ENCODE measurements around a stretch of chr11.

DNA sequence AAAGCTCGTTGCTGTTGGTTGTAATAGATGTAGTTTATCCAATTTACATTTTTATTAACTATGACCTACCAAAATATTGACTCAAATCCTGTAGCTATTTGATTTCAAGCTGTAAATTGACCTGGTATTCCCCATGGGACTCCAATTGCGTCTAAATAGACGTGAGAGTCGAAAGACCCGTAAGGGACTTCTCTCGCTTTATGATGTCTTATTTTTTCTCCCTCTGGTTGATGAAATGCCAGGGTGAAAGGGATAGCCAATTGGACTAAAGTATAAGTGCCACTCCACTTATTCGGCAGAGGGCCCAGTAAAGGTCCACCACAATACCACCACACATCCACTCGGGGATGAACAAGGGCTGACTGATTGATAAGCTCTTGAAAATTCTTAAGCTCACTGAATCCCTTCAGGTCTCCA is 91.1 kb downstream of the SLC36A4 start:
- RRBS = no CpG with 5 or more reads among the region's 8 CpGs

DNA sequence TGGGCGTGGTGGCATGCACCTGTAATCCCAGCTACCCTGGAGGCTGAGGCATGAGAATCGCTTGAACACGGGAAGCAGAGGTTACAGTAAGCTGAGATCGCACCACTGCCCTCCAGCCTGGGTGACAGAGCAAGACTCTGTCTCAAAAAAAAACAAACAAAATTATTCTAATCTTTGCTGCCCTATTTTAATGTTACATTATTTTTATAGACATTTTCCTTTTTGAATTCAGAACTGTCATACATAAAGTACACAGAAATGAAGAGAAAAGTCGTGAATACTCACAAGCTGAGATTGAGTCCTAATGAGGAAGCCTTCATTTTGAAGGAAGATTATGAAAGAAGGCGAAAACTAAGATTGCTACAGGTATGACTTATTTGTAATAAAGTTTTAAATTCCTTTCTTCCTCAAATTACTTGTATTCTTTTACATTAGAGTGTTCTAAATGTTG is 5.0 kb downstream of the CEP295 start:
- RRBS = no CpG with 5 or more reads among the region's 6 CpGs

DNA sequence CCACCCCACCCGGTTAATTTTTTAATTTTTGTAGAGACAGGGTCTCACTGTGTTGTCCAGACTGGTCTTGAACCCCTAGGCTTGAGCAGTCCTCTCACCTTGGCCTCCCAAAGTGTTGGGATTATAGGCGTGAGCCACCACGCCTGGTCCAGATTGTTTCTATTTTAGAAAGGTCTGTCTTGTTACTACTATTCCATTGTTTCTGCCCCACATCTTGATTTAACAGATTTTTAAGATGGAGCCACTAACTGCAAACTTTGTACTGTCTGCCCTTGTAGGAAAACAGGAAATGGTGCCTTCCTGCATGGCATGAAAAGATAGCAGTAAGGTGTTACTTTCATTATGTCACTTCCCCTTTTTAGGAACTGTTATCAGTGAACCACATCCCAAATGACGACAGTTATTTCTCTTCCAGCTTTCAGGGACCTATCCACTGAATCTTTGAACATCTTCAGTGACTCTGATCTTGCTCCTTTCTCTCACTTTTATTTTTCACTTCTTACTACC is 23.2 kb downstream of the TAF1D start:
- RRBS = no CpG with 5 or more reads among the region's 4 CpGs

DNA sequence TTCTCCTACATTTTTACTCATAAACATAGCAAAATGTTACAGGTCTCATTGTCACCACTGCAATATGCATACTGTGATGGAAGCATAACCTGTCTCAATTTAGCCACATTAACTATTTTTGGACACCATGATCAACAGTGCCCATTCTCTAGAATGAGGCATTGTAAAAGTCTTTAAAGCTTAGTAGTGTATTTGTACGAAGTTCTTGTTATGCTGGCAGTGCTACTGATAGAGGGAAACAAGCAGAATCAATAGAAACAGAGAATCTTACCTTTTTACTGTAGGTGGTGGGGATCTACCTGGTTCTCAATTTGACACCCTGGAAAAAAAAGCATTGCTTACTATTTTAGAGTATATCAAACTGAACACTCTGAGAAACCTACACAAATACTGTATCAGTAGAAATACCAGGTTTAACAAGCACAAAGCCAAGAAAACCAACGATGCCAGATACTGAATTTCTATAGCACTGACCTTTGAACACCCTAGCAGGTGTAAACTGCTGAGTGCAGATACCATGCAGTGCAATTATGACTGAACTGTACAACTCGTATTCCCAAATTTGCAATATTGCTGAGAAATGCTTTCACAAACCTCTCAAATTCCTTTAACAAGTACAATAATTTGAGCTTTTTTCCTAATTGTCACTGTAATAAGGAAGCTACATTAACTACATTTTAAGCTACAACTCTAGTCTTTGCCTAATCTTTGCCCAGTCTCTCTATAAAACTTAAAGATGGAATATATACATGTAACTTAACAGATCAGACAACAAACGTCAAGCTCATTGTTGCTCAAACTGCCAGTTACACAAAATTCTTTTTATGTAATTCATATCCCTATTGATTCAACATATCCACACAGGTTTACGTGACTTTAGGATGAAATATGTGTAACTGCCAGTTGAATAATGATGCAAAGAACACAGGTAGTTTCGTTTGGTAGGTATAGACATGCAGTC is 9.0 kb downstream of the TAF1D start:
- RRBS = no CpG with 5 or more reads among the region's 6 CpGs

DNA sequence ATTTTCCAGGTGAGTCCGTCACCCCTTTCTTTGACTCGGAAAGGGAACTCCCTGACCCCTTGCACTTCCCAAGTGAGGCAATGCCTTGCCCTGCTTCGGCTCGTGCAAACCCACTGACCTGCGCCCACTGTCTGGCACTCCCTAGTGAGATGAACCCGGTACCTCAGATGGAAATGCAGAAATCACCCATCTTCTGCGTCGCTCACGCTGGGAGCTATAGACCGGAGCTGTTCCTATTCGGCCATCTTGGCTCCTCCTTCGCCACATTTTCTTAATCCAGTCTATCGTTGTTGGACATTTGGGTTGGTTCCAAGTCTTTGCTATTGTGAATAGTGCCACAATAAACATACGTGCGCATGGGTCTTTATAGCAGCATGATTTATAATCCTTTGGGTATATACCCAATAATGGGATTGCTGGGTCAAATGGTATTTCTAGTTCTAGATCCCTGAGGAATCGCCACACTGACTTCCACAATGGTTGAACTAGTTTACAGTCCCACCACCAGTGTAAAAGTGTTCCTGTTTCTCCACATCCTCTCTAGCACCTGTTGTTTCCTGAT is 66.0 kb upstream of the IZUMO1R start:
- RRBS = no CpG with 5 or more reads among the region's 16 CpGs

- RRBS = no CpG with 5 or more reads among the region's 4 CpGs
Measured at GRCh38 chr11:94733681-94734229, 34.4 kb upstream of the AMOTL1 start.

DNA sequence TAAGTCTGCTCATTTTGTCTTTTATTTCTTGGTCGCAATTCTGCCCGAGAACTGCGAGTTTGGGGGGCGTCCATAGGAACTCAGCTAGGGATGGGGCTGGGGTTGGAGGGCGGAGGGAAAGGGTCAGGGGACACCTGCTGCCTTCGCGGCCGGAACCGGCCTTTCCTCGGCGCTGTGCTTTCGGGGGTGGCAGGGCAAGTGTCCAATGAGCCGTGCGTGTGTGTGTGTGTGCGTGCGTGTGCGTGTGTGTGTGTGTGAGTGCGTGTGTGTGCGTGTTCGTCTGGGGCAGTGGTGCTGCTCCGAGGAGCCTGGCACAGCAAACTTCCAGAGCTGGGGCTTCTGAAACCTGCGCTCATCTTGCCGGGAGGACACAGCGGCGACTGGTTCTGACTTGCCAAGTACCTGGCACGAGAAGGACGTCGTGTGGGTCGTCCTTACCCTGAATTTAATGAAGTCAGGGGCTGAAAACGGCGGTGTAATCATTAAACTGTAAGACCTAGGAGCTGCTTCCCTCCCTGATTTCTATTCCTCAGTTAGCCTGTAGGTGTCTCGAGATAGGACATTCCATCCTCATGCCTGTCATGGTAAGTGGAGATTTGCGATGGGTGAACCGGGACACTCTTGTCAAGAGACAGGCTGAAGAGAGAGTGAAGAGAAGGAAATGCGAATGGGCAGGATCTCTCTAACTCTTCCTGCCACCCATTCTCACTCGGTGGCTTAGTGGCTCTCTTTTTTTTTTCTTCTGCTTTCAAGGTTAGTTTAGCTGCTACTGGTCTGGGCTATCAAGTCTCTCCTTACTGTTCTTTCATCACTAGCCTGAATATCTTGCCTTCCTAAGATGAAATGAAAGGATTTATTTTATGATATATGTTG is 26.9 kb upstream of the AMOTL1 start:
- RRBS = no CpG with 5 or more reads among the region's 36 CpGs

DNA sequence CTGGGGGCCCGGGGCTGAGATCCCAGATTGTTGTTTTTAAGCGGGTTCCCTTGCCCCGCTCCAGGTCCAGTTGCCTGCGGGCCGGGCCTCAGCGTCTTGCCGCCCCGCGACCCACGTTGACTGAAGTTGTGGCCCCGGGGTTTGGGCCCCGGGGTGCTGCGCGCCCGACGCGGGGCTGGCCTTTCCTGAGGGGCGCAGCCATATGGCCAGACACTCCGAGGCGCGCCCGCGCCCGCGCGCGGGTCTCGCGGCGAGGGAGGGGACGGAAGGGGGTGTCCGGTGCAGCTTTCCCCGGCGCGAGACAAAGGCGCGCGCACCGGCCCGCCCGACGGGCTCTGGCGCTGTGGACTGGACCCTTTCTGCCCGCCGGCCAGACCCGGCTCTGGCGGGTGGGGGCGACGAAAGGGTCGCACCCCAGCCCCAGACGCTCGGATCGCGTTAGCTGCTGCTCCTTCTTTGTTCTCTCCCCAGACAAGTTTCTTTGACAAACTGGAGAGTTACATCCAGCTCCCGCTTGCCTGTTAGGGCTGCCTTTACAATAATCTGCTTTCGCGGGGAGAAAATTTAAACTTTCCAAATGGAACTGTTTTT is 611 bp downstream of the AMOTL1 start:
- RRBS = 2% methylated on average over 27 of the region's 57 CpGs

- RRBS = 0% methylated on average over 7 of the region's 47 CpGs
Measured at GRCh38 chr11:94769263-94770273, 1.4 kb downstream of the AMOTL1 start.

DNA sequence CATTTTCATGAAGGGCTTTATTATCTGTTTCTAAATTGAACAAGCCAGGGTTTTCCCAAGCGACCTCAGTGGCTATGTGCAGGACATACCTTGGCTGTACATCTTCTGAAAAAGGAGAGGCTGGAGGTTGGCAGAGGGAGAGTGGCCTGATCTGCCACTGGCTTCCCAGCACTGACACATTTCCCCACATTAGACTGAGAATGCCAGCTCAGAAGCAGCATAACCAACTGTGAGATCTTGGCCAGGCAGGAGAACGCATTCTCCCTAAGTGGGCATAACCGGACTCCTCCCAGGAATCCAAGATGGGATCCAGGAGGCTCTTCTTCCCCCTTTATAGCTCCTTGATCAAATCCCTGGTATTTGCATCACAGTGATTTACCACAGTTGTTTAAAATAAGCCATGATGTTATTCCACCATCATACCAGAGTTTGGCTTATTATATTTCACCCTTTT is 33.8 kb downstream of the AMOTL1 start:
- RRBS = no CpG with 5 or more reads among the region's 3 CpGs

DNA sequence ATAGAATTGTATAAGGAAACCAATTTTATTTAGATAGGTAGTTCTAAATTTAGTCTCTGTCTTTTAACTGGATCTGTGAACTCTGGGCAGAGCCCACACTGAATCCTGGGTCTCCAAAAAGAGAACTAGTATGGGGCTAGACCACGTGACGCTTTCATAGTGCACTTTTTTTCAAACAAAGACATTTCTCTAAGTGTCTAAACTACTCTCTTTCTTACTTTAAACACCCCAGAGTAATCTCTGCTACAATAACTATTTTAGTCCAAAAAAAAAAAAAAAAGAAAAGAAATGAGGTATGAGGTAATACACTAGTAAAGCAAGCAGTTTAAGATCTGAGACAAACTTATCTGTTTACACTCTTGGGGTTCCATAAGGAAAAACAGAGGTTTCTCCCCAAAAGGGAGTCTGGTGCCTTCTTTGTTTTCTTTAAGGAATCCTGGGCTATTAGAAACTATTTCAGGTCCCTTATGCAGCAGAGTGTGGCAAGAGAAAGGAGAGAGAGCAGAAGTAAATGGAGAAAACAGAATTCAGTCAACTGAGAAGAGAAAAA is 42.2 kb downstream of the AMOTL1 start:
- RRBS = no CpG with 5 or more reads among the region's 2 CpGs

- RRBS = no CpG with 5 or more reads among the region's 10 CpGs
Measured at GRCh38 chr11:94876600-94877248, 96.6 kb downstream of the CWC15 start.

DNA sequence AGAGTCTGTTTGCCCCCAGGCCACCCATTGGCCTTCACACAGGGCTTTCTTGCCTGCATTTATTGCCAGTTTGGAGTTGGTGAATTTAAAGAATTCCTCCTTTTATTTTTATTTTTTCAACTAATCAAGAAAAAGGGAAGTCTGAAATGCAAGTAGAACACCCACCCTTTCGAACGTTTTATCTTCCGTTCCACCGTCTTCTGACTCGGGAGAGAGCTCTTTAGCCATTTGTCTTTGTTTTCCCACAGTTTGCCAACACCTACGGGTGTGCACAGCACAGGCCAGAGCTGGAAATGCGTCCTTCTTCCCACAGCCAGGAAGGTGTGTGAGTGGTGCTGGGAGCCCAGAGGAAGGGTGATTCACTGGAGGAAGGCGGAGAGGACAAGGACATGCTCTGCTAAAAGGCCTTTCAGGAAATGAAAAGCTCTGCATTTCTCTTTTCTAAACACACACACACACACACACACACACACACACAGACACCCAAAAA is 18.4 kb downstream of the ENDOD1 start:
- RRBS = no CpG with 5 or more reads among the region's 8 CpGs

DNA sequence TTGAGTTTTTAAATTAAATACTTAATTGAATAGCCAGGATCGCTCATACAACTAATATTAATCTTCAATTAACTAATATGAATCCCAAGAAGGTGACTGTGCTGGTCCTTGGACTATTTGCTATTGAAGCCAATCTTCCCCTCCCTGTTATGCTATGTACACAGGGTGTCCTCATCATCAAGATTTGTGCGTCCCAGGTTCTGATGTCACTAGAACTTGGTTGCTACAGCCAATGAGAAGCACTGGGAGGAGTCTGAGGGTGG is 212.2 kb upstream of the SESN3 start:
- RRBS = no CpG with 5 or more reads among the region's 2 CpGs

DNA sequence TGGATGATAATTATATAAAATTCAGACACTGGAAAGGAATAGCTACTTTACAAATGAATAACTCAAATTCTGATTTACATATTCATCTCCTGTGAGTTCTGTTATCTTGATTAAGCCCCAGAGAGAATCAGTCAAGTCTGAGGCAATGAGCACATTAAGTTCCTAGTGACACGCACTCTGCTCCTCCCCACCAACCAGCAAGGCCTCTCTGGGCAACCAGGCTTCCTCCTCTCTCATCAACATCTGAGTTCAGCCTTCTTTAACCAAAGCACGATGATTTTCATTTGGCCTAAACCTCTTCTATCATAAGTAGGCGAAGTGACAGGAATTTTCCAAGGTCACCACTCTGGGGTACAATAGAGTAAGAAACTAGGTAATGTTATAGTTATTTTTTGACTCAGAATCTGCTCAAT is 114.9 kb downstream of the FAM76B start:
- RRBS = no CpG with 5 or more reads among the region's 3 CpGs

GRCh38 chr11:95688443-95688713 is 101.2 kb downstream of the FAM76B start:
- RRBS = no CpG with 5 or more reads among the region's 3 CpGs

GRCh38 chr11:95794139-95794691 is 3.9 kb downstream of the CEP57 start:
- RRBS = no CpG with 5 or more reads among the region's 6 CpGs

DNA sequence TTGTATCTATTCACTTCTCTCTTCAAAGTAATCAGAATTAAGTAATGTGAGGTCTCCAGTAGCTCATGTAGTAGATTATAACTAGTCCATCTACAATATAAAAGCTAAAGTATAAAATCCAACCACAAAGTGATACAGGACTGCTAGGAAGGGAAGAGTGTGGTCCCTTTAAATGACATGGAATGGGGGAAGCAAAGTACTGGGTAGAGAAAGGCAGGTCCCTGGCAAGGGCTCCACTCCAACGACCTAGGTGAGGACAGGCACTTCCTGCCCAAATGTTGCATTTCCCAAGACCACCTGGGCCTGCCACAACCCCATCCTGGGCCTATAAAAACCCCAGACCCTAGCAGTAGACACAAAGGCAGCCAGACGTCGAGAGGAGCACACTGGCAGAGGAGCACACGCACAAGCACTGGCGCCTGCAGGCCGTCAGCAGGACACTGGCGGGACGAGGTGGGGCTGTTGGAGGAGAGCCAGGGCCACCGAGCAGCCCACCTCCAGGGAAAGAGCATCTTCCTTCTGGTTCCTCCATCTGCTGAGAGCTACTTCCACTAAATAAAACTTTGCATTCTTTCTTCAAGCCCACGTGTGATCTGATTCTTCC is 89.5 kb upstream of the MTMR2 start:
- RRBS = no CpG with 5 or more reads among the region's 10 CpGs

- RRBS = no CpG with 5 or more reads among the region's 8 CpGs
Measured at GRCh38 chr11:96154646-96155492, 188.1 kb downstream of the MAML2 start.

DNA sequence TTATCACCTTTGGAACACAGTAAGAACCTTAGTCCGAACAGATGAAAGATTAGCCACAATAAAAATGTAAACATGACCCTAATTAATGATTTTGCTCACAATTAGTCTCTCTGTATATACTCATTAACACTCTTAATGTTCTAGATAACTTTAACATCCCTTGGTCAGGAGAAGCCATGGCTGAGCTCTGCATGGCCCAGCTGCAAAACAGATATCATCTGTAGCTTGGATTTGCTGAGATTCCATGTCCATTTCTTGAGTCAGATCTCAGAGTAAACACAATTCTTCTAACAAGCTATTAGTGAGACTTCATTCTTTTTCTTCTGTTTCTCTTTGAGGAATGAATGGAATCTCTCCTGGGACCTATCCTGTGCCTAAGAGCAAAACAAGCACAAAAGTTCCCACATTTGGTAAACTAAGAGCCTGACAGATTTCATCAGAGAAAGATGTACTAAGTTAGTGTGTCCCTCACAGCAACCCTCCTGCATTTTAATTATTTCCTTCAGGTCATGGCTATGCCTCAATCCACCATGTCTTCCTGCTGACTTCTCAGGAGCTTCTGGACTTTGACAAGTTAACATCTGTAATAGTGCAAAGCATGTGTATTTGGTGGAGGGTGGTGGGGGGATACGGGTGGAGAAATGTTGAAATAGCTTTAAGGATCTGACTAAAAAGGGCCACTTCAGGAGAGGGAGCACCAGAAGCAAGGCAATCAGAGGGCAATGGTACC is 142.7 kb downstream of the MAML2 start:
- RRBS = no CpG with 5 or more reads among the region's 2 CpGs